Heart (tissue), 3 donors: ENCODE measurements around the genes SRRM2 and ELOB.

GRCh38 chr16:2715453-2716025 is 4.5 kb downstream of the PRSS27 start:
- RAMPAGE, long total RNA, 2 experiments, result no peak in any of the 2 experiments

DNA sequence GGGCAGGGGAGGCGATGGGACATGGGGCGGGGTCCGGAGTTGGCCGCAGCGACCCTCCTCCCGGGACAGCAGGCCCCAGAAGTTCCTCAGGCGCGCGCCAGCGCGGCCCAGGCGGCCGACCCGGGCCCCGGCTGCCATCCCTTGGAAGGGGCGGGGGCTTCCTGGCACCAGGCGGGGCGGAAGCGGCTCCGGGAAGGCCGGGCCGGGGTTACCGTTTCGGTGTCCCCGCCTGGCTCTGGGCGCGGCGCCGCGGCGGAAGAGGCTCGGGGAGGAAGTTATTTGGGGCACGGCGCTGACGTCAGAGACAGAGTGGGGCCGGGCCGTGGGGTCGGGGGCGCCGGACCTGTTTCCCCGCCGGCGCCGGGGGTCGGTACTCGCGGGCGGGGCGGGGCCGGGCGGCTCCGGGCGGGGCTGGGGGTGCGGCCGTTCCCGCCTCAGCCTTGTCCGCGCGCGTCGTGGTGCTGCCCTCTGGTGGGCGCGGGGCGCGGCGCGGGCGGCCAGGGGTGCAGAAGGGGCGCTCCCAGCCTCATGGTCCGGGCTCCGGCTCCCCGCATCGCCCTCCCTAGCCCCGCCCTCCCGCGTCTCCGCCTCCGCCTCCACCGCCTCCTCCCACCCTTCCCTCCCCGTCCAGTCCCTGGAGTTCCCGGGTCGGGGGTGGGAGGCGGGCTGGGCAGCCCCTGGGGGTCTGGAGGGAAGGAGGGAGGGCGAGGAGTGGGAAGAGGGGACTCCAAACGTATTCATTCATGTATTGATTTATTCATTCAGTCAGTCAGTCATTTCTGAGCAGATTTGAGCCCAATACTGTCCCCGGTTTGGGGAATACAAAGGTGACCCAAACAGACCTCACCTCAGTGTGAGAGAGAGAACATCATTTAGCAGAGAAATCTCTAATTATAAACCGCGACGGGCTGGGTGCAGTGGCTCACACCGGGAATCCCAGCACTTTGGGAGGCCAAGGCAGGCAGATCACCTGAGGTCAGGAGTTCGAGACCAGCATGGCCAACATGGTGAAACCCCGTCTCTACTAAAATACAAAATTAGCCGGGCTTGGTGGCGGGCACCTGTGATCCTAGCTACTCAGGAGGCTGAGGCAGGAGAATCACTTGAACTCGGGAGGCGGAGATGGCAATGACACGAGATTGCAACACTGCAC is 1.3 kb upstream of the PRSS27 start:
- RAMPAGE, long total RNA, 2 experiments, result no peak in any of the 2 experiments

- RAMPAGE, long total RNA, 2 experiments, result start-site peak on the plus strand in 1 of 2 experiments, at chr16:2752341-2752833 at its widest, 15 to 97 reads per replicate
These were observed at the start of gene SRRM2 for GRCh38 chr16:2752137-2753239. Gene SRRM2, plus strand, starts transcription at chr16:2752638.

DNA sequence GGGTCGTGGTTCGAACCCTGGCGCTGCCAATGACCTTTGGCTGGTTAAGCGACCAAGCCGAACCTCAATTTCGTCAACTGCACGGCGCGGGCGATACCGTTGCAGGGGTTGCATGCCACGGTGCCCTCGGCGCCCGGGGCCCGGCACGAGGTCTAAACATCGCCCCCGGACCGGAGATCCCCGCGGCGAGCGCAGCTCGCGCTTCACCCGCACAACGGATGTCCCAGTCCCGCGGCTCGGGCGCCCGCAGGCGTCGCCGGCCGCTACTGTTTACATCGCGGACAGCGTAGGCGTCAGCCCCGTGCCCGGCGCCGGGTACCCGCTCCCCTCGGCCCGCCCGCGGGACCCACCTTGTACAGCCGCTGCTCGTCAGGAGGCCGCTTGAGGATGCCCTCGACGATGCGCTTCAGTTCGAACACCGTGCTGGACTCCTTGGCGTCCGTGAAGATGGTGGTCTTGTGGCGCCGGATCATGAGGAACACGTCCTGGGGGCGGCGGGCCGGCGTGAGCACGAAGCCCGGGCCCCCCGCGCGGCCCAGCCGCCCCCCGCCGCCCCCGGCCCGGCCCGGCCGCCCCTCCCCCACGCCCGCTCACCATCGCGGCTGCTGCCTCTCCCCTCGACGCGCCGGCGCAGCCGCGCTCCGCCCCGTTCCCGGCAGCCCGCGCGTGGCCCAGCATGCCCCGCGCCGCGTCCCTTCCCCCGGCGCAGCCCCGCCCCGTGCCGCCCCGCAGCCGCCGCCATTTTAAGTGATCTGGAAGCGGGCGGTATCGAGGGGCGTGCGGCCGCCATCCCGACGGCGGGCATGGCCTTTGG is at the start of gene ELOB:
TSS of gene ELOB (minus strand) at position 638 of the 814 bp plus-strand sequence.
- RAMPAGE, long total RNA, 2 experiments, result start-site peak on the plus strand in 1 of 2 experiments, centred at position 728 of the sequence, 9 reads per replicate; start-site peak on the minus strand in 2 of 2 experiments, centred at positions 626 to 636 of the sequence, 6,583 to 15,232 reads per replicate

GRCh38 chr16:2795619-2796268 is 2.5 kb upstream of the PRSS41 start:
- RAMPAGE, long total RNA, 2 experiments, result no peak in any of the 2 experiments

GRCh38 chr16:2899002-2899375 is 12.7 kb upstream of the FLYWCH1 start:
- RAMPAGE, long total RNA, 2 experiments, result no peak in any of the 2 experiments

DNA sequence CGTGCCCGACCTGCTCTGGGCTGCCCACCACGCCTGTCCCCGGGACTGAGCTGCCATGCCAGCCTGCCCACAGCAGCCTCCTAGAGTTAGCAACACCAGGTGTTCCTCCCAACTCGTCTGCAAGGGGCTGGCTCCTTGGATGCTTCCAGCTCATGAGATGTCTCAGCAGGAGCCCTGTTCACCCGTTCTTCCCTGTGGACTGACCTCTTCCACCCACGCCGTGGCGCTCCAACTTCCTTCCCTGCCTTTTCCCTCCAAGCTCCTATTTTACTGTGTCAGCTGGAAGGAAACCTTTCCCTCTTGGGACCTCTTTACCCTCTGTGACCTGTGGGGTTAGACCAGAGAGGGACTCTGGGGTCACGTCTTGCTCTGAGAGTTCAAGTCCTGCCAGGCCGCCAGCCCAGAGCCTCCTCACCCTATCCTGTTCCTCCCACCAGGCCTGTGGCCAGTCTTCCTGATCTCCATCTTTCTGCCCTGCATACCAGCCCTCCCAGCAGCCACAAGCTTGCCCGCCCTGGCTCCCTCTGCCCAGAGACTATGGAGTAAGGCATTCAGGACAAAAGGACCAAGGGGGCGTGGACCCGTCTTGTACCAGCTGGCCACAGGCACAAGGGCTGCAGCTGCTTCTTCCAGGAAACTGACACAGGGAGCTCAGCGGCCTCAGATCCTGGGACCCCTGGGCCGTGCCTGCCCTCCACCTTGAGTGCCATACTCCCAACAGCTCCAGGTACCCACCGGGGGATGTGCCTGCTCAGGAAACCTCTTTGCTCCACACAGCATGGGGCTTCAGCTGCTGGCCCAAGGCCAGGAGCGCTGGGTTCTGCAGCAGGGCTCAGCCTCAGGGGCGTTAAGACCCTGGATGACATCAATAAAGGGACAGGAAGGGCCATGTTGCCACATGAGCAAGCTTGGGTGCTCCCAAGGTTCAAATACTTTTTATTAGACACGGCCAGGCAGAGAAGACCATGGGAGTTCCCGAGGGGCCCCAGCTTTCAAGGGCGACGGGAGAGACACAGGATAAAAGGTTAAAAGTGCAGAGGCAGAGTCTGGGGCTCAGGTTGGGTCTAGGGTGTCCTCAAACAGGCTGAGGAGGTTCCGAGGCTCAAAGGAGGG is 3.1 kb downstream of the PAQR4 start:
- RAMPAGE, long total RNA, 2 experiments, result no peak in any of the 2 experiments

DNA sequence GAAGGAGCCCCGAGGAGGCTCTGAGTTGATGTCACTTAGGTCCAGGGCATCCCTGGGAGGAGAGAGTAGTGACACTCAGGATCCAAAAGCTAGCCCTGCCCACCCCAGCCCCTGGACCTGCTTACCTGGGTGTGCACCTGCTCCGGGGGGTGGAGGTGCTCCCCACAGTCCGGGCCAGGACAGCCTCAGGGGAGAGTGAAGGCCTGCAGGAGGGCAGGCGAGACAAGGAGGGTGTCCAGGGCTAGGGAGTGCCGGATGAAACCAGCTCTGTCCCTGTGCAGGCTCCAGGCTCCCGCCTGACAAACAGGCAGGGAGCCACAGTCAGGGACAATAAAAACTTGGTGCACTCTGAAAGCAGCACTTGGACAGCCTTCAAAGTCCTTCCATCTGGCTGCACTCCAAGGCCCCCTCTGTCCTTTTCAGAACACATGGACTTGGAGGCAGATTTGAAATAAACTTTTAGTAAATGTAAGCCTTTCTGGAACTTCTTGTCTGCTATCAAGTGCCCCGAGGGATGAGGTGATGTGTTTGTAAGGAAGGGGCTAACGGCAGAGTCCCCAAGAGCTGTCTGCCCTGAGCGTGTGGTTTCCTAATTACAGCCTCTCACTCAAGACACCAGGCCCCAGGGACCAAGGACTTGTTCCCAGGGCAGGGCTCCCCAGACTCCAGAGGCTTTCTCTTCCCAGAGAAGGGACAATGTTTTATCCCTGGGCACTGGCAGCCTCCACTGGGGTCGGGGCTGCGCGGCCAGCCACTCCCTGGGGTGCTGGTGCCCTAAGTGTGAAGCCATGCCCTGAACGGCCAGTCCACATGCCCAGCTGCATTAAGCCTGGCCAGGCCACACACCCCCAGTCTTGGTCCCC is 4.1 kb downstream of the PAQR4 start:
- RAMPAGE, long total RNA, 2 experiments, result no peak in any of the 2 experiments

DNA sequence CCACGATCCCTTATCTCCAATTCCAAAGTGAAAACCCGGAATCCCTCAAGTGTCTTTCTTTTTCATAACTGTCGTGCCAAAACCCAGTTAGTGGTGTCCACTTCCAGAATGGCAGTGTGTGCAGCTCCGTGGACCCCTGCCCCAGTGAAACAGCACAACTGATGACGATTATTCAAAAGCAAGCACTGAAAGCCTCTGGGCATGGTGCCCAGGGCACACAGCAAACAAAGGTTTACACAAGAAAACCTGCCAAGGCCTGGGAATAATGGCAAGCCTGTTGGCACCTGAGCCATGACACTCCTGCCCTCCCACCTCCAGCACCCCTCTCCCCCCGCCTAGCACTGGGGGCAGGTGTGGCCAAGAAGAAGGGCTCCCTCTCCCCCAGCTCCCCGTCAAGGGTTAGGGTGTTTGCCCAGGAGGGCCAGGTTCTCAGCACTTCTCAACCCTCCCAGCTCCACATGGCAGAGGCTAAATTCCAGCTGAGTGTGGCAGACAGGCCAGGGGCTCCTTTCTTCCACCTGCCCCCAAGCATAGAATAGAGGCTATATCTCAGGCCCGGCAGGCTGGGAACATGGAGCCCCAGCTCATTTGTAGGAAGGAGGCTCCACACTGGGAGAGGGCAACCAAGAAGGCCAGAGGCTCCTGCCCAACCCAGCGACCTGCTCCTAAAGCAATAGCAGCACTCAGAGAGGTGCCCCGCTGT is 2.7 kb downstream of the PKMYT1 start:
- RAMPAGE, long total RNA, 2 experiments, result no peak in any of the 2 experiments

- RAMPAGE, long total RNA, 2 experiments, result no peak in any of the 2 experiments
These were observed 8.8 kb upstream of the CLDN9 start for GRCh38 chr16:3003575-3004676.

DNA sequence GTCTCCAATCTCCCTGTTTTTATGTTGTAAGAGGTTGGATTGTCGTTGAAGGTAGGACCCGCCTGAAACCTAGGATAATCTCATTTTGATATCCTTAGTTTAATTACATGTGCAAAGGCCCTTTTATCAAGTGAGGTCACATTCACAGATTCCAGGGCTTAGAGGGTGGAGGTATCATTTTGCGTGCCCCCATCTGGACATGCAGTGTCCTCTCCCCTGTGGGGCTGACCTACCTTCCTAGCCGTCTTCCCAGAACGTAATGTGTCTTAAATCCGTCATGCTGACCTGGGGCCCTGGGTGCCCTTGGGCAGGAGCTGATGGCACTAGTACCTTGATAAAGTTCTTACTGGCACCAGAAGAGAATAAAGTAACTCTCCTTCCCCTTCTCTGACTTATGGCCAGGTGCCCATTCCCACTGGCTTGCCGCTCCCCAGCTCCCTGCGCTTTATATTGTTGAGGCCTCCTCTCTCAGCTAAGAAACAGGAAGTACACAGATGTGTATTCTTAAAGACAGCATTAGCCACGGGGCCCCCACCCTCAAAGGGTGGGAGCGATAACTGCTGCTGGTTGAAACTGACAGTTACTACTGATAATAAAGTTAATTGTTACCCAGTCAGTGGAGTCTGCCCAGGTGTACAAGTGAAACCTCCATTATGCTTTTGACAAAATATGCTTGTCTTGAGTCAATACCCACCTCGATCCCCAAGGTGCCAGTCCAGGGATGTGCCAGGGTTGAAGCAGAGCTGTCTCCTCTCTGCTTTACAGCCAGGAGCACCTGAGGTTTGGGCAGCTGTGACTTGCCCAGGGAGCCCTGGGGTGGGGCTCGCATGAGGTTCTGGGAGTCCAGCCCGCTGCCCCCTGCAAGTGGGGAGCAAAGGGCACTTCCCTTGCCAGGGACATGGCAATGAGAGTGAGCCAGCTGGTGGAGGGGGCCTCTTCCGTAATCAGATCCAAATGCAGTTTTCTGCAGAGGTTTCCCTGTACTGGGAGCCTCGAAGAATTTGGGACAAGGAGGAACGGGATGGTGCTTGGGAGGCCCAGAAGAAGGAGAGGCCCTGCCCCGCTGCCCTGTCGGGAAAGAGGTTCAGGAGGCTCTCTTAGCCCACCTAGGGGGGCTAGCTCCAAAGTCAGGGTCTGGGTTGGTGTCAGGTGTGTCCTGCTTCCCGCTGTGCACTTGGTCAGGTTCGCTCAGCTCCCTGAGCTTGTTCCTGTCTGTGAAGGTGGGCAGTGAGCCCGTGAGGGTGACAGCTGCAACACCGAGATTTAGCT is 5.5 kb upstream of the CLDN9 start:
- RAMPAGE, long total RNA, 2 experiments, result no peak in any of the 2 experiments

- RAMPAGE, long total RNA, 2 experiments, result no peak in any of the 2 experiments
These were observed 1.4 kb downstream of the TNFRSF12A start for GRCh38 chr16:3021364-3022150.

GRCh38 chr16:3028597-3029497 is 5.0 kb downstream of the THOC6 start:
- RAMPAGE, long total RNA, 2 experiments, result no peak in any of the 2 experiments

GRCh38 chr16:3070062-3070440 is 4.6 kb downstream of the IL32 start:
- RAMPAGE, long total RNA, 2 experiments, result no peak in any of the 2 experiments

GRCh38 chr16:3086367-3086805 is 12.7 kb downstream of the ZSCAN10 start:
- RAMPAGE, long total RNA, 2 experiments, result no peak in any of the 2 experiments

DNA sequence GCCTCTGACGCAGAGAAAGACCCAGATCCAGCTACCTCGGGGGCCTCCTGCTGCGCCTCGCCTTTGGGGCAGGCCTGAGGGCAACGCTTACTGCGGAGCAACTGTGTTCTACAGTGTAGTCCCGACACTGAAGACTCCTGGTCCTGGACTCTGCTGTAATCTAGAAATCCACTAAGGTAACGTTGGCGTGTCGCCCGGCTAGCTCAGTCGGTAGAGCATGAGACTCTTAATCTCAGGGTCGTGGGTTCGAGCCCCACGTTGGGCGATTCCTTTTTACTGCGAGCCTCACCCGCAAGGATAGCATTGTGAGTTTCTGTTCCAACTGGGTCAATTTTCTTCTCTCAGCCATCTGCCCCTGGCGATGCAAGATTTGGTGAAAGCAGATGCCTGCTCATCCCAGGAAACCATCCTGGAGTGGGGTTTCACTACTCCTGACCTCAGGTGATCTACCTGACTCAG is 40.7 kb downstream of the ZNF213 start:
- RAMPAGE, long total RNA, 2 experiments, result no peak in any of the 2 experiments

DNA sequence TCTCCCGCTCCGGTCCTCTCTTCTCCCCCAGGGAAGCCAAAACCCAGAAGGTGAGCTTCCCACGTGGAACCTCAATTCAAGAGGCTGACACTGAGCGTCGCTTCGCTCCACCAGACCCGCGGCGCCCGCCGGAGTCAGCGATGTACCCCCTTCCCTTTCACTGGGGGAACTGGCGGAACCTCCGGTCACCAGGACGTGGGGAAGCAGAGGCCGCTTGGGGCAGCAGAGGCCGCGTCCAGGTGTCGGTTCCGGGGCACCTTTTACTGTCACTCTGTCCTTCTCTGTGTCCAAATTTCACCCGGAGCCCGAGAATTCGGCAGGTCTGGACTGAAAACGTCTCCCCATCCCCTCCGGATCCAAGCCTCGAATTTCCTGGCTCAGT is 48.4 kb downstream of the ZNF213 start:
- RAMPAGE, long total RNA, 2 experiments, result no peak in any of the 2 experiments

GRCh38 chr16:3187862-3188695 is 46.9 kb downstream of the ZNF200 start:
- RAMPAGE, long total RNA, 2 experiments, result no peak in any of the 2 experiments

DNA sequence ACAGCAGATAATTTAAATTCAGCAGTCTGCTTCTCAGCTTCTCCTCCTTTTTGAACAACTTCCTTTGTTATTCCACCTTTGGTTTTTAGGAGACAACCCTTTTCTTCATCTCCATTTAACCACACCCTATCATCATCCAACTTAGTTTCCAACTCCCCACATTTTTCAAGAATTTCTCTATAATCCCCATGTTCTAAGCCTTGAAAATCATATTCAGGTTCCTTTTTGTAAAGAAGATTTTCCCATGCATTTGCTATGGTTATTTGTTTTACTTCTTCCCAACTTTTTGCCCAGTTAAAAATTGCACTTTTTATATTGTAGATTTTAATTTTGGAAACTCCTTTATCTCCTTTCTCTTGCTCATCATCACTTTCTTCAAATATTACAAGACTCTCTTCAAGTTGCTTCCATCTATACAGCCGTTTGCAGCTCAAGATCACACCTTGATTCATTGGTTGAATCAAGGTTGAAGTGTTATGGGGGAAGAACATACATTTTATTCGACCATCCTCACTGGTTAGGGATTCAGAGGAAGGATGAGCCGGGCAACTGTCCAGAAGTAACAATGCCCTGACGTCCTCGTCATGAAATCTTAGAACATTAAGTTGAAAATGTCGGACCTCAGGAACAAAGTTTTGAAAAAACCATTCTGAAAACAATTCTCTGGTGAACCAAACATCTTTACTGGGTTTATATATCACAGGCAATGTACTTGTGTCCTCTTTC is 5.9 kb downstream of the TIGD7 start:
- RAMPAGE, long total RNA, 2 experiments, result no peak in any of the 2 experiments

DNA sequence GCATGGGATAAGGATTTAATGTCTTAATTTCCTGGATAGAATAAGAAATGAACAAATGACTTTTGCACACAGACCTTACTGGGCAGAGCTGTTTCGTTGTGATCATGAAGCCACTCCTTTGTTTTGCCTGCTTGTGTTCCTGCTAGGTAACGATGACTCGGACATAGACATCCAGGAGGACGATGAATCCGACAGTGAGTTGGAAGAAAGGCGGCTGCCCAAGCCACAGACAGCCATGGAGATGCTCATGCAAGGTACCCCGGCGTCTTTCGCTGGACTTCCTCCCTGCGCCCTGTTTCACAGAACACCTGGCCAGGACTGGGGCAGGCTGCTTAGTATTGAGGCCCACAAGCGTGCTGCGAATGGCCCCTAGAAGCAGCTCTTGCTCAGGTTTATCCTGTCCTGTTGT is 29.6 kb downstream of the CLUAP1 start:
- RAMPAGE, long total RNA, 2 experiments, result no peak in any of the 2 experiments